Gastroesophageal sphincter (tissue), 4 donors: ENCODE measurements around a stretch of chr15.

GRCh38 chr15:75666511-75667708, 19.2 kb downstream of the SNX33 start:
- PRO-cap = bidirectional peak, plus-strand start at chr15:75667018, minus-strand start at chr15:75666827; bidirectional peak, plus-strand start at chr15:75667292, minus-strand start at chr15:75667269
- RAMPAGE, long total RNA, 4 experiments = no peak in any of the 4 experiments

- PRO-cap = unidirectional peak, minus-strand start at chr15:75672341
- RAMPAGE, long total RNA, 4 experiments = no peak in any of the 4 experiments
These were observed 24.2 kb downstream of the SNX33 start for GRCh38 chr15:75671688-75672600.

DNA sequence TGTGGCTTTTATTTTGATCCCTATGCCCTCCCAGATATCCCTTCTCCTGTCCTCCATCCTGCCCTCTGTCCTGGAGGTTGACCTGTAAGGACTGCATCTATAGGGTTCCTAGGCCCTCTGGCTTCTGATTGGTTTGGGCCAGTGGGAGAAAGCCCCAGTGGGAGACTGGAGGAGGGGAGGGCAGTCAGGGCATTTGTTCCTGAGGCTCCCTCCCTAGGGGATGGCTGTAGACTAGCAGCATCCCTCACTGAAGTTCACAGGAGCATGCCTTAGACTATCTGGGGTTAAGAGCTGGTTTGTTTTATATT, 19.0 kb upstream of the UBE2Q2 start:
- PRO-cap = no peak
- RAMPAGE, long total RNA, 4 experiments = no peak in any of the 4 experiments

GRCh38 chr15:75854238-75854511, 10.9 kb downstream of the UBE2Q2 start:
- PRO-cap = no peak
- RAMPAGE, long total RNA, 4 experiments = start-site peak on the plus strand in 1 of 4 experiments, at chr15:75854408-75854414 at its widest, 45 reads per replicate

DNA sequence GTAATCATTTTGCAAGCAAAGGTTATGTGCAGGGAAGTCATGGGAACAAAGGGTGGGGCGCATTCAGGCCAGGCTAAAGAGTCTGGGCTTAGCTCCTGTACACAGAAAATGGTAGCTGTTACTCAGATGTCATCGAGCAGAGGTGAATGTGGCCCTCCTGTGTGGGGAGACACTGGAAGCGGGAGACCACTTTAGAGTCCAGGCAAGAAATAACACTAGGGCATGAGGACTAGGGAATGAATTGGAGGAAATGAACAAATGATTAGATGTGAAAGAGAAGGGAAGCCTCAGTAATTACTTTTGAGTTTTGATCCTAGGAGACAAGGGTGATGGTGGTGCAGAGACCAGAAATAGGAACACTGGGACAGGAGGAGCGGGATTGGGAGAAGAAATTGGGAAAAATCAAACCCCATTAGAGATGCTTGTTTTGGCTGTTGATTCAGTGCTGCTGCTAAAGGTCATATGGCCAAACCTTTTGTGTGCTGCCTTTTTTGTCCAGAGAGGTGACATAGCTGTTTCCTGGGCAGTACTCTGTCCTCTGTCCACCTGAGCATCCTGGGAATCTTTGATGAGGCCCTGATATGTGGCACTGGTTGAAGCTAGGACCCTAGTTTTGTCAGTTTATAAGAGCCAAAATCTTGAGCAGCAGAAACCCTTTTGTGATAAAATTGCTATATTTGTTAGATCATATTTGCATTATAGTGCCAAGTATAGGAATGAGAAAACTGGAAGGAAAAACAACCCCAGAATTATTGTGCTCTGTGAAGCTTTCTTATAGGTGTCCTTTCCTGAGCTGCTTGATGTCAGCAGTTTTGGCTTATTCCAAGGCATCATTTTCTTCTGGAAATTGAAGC, 19.1 kb downstream of the FBXO22 start:
- PRO-cap = no peak
- RAMPAGE, long total RNA, 4 experiments = no peak in any of the 4 experiments

GRCh38 chr15:76108052-76108525, 48.3 kb downstream of the TMEM266 start:
- PRO-cap = no peak
- RAMPAGE, long total RNA, 4 experiments = no peak in any of the 4 experiments

GRCh38 chr15:76178280-76178806, 118.6 kb downstream of the TMEM266 start:
- PRO-cap = no peak
- RAMPAGE, long total RNA, 4 experiments = no peak in any of the 4 experiments

GRCh38 chr15:76215555-76216180, 95.6 kb downstream of the ETFA start:
- PRO-cap = no peak
- RAMPAGE, long total RNA, 4 experiments = no peak in any of the 4 experiments

- PRO-cap = no peak
- RAMPAGE, long total RNA, 4 experiments = no peak in any of the 4 experiments
These were observed 1.5 kb upstream of the ETFA start for GRCh38 chr15:76312763-76313210.

DNA sequence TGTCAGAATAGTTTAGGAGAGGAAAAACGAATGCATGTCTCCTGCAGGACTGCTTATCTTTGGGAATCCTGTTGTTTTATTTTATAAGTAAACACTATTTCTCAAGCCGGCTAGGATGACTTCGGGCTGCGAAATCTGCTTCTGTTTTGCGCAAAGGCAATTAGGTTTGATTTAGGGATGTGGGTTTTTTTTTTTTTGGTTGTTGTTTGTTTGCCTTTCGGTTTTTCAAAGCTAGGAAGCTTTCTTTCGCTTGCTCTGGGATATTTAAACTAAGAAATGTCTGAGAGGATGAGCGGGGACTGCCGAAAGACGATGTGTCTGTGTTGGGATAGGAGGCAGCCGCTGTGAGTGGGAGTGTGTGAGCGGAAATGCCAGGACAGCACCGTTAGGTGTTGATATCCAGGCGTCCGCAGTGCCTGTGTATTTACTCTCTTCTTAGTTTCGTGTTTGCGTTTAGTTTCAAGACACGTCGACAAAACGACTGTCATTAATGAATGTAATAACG, 526 bp downstream of the ISL2 start:
- PRO-cap = bidirectional peak, plus-strand start at position 388 of the sequence, minus-strand start at position 350 of the sequence
- RAMPAGE, long total RNA, 4 experiments = no peak in any of the 4 experiments

DNA sequence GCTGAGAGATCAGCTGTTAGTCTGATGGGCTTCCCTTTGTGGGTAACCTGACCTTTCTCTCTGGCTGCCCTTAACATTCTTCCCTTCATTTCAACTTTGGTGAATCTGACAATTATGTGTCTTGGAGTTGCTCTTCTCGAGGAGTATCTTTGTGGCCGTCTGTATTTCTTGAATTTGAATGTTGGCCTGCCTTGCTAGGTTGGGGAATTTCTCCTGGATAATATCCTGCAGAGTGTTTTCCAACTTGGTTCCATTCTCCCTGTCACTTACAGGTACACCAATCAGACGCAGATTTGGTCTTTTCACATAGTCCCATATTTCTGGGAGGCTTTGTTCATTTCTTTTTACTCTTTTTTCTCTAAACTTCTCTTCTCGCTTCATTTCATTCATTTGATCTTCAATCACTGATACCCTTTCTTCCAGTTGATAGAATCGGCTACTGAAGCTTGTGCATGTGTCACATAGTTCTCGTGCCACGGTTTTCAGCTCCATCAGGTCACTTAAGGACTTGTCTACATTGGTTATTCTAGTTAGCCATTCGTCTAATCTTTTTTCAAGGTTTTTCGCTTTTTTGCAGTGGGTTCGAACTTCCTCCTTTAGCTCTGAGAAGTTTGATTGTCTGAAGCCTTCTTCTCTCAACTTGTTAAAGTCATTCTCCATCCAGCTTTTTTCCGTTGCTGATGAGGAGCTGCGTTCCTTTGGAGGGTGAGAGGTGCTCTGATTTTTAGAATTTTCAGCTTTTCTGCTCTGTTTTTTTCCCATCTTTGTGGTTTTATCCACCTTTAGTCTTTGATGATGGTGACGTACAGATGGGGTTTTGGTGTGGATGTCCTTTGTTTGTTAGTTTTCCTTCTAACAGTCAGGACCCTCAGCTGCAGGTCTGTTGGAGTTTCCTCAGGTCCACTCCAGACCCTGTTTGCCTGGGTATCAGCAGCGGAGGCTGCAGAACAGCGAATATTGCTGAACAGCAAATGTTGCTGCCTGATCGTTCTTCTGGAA, 88.7 kb downstream of the ISL2 start:
- PRO-cap = no peak
- RAMPAGE, long total RNA, 4 experiments = no peak in any of the 4 experiments

DNA sequence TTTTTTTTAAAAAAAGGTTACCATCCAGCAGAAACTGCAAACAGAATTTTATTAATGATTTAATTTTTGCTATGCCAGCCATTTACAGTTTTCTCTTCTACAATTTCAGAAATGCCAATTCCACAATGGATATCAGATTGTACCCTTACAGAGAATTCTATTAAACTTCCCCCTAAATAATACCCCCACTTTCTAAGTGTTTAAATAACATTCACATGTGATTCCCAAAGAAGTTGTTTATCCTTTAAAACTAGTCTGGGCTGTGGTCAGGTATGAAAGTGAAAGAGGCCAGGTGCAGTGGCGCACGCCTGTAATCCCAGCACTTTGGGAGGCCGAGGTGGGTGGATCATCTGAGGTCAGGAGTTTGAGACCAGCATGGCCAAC, 2.7 kb downstream of the SCAPER start:
- PRO-cap = no peak
- RAMPAGE, long total RNA, 4 experiments = no peak in any of the 4 experiments

DNA sequence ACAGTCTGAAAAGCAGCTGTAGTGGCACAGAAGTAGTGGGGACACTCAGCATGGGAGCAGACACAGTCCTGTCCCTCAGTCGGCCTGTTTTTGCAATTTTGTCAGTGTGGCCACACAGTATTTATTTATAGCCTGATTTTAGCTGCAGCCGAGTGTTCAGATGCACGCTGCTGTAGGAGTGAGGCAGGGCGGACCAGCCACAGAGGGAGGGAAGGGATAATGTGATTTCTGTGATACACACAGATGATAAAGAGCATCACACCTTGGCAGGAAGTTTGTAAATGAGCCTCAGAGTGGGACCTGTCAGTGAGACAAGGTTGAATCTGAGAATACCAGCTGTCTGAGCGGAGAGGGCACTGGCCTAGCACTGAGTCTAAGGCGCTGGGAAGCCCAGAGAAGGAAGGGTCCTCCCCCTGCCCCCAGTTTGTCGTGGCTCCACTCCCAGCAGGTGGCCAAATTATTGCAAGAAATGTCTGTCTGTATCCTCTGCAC, 3.8 kb downstream of the PSTPIP1 start:
- PRO-cap = no peak
- RAMPAGE, long total RNA, 4 experiments = no peak in any of the 4 experiments

DNA sequence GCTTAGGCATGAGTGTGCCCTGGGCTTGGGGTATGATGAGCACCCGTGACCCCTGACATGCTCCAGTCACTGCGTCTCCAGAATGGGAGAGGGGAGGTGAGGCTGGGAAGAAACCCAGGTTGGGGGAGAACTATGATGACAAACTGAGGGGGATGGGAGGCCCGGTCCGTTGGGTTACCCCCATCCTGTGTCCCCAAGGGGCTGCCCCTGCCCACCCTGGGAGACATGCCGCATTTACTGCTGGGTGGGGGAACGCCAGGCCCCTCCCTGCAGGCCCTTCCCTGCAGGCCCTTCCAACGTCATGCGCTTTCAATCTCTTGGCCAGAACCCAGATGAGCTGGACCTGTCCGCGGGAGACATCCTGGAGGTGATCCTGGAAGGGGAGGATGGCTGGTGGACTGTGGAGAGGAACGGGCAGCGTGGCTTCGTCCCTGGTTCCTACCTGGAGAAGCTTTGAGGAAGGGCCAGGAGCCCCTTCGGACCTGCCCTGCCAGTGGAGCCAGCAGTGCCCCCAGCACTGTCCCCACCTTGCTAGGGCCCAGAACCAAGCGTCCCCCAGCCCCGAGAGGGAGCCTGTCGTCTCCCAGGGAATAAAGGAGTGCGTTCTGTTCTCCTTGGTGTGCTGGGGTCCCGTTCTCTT, 34.1 kb downstream of the TSPAN3 start:
- PRO-cap = no peak
- RAMPAGE, long total RNA, 4 experiments = no peak in any of the 4 experiments

GRCh38 chr15:77104153-77104422, 33.2 kb upstream of the TSPAN3 start:
- PRO-cap = no peak
- RAMPAGE, long total RNA, 4 experiments = no peak in any of the 4 experiments

DNA sequence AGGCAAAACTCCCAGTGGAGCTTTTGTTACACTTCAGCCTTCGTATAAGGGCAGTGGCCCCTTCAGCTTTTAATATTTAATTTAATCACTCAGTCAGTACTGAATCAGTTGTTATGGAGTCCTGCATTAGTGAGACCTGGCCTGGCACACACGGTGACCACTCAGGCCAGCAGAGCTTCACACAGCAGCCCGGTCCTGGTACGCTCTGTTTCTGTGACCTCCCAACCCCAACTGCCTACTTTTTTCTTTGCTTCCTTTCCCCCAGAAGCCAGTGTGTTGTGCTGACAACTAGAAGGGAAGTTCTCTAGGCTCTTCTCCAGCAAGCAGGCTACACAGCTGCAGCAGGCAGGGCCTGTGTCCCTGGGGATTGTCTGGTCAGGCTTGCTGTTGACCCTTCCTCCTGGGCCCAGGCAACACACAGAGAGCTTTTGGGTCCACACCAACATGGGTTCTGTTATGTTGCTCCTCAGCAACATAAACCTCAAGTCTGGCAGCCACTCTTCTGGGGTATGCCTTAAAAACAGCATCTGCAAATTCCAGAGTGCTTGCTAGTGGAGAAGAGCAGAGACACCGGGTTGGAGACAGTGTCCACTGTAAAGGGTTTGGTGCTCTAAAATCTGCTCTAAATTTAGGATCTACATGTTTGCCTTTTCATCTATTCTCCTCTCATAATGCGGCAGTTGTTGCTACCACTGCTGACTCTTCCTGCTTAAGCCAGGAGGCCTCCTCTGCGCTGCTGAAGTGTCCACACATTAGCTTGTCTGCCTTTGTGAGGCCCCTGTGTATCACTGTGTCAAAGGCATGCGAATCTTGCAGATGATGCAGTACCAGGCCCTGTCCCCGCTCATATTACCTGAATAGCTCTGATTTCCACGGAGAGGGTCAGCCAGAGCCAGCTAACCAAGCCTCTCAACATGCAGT, 36.3 kb upstream of the TSPAN3 start:
- PRO-cap = no peak
- RAMPAGE, long total RNA, 4 experiments = no peak in any of the 4 experiments

DNA sequence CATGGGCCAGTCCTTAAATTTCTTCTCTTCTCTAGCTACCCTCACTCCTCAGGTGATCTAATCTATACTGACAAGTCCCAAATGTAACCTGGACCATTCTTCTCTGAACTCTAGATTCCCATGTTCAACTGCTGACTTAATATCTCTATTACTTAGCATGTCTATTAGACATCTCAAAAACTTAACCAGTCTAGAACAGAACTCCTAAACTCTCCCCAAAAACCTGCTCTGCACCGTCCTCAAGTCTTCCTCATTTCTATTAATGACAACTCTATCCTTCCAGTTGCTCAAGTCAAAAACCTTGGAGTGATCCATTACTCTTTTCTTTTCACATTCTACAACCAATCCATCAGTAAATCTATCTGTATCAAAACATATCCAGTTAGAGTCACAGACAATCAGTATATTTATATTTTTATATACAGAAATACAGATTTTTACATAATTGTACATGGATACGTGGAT, 7.7 kb downstream of the PEAK1 start:
- PRO-cap = no peak
- RAMPAGE, long total RNA, 4 experiments = no peak in any of the 4 experiments

GRCh38 chr15:77527056-77527790, 105.5 kb downstream of the LINGO1 start:
- PRO-cap = no peak
- RAMPAGE, long total RNA, 4 experiments = no peak in any of the 4 experiments

GRCh38 chr15:78016926-78017276, 60.6 kb downstream of the TBC1D2B start:
- PRO-cap = no peak
- RAMPAGE, long total RNA, 4 experiments = no peak in any of the 4 experiments

- PRO-cap = no peak
- RAMPAGE, long total RNA, 4 experiments = no peak in any of the 4 experiments
These were observed 29.6 kb downstream of the TBC1D2B start for GRCh38 chr15:78047858-78048357.